Mesenchymal stem cell of adipose (primary cell): ENCODE results near the genes SH3GL2, HAUS6 and IFNA7.

GRCh38 chr9:16139634-16140306 is 586.9 kb downstream of the CCDC171 start:
- CAGE, long polyA plus RNA, result no peak

DNA sequence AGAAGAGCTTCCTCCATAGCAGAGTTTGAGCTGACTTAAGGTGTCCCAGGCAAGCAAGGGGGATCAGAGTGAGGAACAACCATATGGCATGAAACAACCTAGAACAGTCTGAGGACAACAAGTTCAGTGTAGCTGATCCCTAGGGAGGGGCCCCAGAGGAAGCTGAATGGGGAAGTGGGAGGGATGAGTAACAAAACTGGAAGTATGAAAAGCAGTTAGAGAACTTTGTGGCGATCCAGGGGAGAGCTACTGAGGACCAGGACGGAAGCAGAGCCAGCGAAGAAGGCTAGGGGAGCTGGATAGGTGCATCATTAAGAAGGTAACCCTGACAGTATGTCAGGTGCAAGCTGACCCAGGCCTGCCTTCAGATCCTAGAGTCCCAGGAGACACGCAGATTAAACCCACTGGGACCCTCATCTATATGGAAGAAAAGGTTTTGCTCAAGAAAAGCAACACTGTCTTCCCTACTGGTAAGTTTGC is 580.8 kb downstream of the BNC2 start:
- CAGE, long polyA plus RNA, result no peak

DNA sequence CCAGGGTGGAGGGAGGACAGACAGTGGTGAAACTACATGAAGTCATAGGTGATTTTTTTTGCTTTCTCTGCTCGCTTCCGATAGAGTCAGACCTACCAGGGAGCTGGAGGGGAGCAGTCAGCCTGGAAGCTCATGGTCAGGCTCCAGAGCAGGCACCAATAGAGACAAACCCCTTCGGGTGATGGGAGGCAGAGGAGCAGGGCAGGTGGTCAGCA is 538.1 kb downstream of the BNC2 start:
- CAGE, long polyA plus RNA, result no peak

DNA sequence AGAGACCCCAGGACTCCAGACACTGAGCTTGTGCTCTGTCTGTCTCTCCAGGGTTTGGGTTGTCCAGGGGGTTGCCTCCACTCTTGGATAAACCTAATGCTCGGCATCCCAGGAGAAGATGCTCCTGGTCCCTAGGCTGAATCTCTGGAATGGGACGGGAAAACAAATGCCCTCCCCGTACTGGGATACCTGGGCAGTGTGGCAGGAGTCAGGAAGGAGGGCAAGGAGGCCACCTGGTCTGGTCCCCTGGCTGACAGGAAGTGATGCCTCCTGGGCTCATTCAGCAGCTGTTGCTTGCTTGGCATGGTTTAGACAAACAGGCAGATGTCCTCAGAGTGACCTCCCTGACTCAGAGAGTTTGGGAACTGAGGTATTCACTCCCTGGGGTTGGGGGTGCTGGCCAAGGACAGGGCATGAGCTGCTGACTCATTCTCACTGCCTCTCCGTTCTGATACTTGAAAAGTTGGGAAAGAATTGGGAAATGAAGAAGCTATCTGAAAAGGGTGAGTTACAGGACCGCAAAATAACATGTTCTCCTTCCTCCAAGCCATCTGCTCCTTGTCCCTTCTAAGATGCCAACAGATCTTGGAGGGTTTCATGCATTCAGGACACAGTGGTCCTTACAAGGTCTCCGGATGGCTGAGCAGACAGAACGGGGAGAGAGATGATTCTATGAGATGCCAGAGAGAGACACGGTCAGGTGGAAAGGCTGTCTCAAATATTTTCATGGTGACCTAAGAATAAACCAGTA is 534.6 kb downstream of the BNC2 start:
- CAGE, long polyA plus RNA, result no peak

DNA sequence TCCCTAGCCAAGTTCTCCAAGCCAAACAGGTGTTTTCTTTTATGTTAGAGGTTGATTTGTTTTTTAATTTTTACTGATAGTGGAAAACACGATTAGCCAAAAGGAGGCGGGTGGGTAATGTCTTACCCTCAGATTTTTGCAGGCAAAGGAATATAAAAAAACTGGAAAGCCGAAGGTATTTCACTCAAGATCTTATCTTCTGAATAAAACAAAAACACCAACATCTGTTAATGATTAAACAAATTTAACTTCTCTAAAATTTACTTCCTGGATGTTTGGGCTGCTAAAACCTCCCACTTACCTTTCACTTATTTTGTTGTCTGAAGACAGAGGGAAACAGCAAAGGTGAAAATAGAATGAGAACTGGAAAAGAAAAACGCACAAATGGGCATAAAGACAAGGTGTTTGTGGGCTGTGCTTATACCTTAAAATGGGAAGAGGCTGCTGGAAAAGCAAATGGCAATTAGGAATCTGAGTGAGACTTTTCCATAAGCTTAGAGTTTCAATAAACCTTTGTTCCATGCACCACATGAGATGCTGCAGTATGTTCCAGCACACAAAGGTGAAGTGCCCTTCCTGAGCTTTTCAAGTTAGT is 298.4 kb downstream of the BNC2 start:
- CAGE, long polyA plus RNA, result no peak

- CAGE, long polyA plus RNA, result no peak
Measured at GRCh38 chr9:17017883-17019158, 116.5 kb upstream of the CNTLN start.

GRCh38 chr9:17425273-17425636 is 153.6 kb upstream of the SH3GL2 start:
- CAGE, long polyA plus RNA, result no peak

GRCh38 chr9:17498629-17499028 is 80.2 kb upstream of the SH3GL2 start:
- CAGE, long polyA plus RNA, result no peak

GRCh38 chr9:17578826-17580081 is at the start of gene SH3GL2:
Gene SH3GL2, plus strand, starts transcription at chr9:17579066.
- CAGE, long polyA plus RNA, result no peak

DNA sequence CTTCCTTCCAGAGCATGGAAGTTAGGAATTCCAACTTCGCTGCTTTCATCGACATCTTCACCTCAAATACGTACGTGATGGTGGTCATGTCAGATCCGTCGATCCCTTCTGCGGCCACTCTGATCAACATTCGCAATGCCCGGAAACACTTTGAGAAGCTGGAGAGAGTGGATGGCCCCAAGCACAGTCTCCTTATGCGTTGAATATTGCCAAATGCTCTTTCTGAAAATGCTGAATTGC is 1.1 kb downstream of the RRAGA start:
- CAGE, long polyA plus RNA, result no peak

- CAGE, long polyA plus RNA, result no peak
Measured at GRCh38 chr9:19102799-19103482, at the start of gene HAUS6. Gene HAUS6, minus strand, starts transcription at chr9:19102904.

- CAGE, long polyA plus RNA, result no peak
Measured at GRCh38 chr9:19122247-19123011, 4.9 kb downstream of the PLIN2 start.

DNA sequence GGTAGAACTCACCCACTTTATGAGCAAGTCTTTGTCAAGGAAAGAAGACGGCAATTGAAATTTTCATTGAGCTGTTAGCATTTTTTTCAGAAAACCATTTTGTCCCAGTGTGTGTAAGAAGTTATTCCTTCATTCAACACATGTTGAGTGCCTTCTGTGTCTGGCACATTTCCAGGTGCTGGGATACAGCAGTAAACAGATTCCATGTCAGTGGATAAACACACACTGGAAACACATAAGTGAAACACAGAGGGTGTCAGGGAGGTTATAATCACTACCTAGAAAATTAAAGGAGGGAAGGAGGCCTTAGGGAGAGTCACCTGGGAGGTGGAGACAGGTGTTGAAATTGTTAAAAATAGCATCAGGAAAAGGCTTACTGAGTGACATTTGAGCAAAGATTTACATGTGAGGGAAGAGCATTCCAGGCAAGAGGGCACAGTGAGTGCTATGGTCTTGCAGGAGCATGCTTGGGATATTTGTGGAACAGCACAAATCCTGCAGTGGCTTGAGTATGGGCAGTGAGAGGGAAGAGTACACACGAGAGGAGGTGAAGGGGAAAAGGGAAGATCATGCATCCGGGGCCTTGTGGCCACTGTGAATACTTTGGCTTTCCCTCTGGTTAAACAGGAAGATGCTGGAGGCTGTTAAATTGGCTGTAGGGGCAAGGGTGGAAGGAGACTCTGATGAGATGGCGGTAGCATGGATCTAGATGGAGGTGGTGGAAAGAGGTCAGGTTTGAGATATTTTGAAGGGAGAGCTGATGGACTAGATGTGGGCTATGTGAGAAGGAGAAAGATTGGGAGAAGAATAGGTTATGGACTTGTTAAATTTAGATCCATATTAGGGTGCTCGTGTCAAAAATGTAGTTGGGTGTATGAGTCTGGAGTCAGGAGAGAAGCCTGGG is 36.6 kb downstream of the ACER2 start:
- CAGE, long polyA plus RNA, result no peak

DNA sequence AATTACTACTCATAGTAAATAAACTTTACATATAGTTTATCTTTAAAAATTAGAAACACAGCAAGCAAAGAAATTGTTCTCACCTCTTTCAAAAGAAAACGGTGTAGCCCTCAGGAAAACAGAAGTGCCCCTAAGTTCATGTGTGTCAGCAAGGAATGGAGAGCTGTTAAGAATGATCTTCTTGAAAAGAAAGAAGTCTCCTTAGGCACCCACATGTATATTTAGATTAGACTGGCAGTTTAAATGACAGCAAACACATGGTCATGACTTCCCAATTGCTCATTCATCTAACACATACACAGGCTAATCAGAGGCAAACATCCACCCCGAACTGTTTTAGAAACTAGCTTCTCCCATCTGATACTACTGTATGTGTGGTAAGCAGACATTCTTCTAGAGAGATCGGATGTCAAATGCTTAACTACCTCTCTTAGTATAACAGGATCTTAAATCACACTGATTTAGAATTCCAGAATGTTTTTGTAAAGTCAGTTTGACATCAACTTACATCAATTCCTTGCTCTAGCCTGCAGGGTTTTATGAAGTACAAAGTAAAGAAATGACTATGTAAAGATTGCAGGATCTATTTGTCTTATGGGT is 239.9 kb downstream of the MLLT3 start:
- CAGE, long polyA plus RNA, result no peak

GRCh38 chr9:20574799-20575406 is 47.4 kb downstream of the MLLT3 start:
- CAGE, long polyA plus RNA, result no peak

DNA sequence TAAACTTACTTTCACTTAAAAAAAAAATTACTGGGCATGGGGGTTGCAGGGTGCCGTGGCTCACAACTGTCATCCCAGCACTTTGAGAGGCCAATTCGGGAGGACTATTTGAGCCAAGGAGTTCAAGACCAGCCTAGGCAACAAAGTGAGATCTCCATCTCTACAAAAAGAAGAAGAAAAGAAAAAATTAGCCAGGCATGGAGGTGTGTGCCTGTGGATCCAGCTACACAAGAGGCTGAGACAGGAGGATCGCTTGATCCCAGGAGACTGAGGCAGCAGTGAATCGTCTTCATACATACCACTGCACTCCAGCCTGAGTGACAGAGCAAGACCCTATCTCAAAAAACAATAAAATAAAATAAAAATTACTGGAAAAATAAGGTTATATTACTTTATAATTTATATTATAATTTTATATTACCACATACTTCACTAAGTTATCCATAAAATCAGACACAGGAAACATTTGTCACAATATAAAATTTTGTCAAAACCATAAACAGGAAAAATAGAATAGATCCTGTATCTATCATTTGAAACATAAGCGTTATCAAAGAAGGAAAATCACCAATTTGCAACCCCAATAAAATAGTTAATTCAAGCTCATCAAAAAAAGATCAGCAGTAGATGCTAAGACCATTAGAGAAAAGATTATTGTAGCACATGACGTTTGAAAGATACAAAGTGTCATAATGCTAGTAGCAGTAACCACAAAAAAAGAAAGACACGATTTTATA is 27.1 kb downstream of the MLLT3 start:
- CAGE, long polyA plus RNA, result no peak

- CAGE, long polyA plus RNA, result no peak
Measured at GRCh38 chr9:20640705-20641143, 18.4 kb upstream of the MLLT3 start.

DNA sequence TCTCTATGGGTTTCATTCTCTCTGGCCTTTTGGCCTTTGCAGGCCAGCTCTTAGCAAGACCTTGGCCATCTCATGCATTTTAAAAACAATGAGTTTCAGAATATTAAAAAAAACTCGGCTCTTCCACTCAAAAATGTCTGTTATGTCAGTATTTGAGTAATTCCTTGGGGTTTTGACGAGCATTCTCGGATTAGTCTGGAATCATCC is 2.3 kb upstream of the IFNB1 start:
- CAGE, long polyA plus RNA, result no peak

- CAGE, long polyA plus RNA, result no peak
Measured at GRCh38 chr9:21202071-21202440, at the start of gene IFNA7. Gene IFNA7, minus strand, starts transcription at chr9:21202205.

- CAGE, long polyA plus RNA, result no peak
Measured at GRCh38 chr9:21395939-21396648, 10.9 kb upstream of the IFNA2 start.